Keratinocyte (primary cell): ENCODE results near the genes H2AC20, CA14 and MCL1.

GRCh38 chr1:149285451-149286056 lies 104.9 kb upstream of the NOTCH2NLC start:
CAGE:
- cytosol, long polyA minus RNA = no peak
- cytosol, long polyA plus RNA = no peak
- long polyA plus RNA = no peak
- nucleus, long polyA minus RNA = no peak
- nucleus, long polyA plus RNA = no peak

DNA sequence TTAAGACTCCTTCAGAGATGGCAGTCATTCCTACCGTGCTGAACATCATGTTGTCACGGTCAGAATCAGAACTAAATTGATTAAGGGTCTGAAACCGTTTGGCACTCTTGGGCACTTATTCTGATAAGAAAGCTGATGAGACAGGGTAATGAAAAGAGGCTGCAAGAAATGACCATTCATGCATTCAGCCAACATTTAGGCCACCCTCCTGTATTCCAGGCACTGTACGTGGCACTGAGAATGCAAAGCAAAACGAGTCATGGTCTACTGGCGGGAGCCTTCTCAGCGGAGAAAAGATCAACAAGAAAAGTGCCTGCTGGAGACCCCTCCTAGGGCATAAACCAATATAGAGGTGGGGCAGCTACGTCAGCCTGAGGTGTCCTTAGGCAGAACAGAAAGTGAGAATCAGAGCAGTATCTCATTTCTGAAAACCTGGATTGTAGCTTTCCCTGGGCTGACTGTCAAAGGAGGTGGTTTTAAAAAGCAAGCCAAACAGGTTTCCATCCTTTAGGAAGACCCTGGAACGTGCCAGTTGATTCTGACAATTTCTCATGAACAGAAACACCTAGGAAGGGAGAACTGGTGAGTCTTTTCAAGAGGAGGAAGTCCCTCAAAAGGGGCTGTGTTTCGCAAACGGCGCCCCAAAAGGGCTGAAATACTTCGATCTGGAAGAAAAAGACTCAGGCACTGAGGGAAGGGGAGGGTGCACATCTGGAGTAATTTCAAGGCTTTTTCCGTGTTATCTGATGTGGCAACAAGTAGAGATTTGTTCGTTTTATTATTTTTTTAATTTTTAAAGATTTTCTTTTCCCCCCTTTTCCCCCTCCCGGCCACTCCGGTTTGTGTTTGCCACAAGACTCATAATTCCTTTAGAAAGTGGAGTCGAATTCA lies 22.4 kb downstream of the PPIAL4C start:
CAGE:
- cytosol, long polyA minus RNA = no peak
- cytosol, long polyA plus RNA = no peak
- long polyA plus RNA = no peak
- nucleus, long polyA minus RNA = no peak
- nucleus, long polyA plus RNA = no peak

DNA sequence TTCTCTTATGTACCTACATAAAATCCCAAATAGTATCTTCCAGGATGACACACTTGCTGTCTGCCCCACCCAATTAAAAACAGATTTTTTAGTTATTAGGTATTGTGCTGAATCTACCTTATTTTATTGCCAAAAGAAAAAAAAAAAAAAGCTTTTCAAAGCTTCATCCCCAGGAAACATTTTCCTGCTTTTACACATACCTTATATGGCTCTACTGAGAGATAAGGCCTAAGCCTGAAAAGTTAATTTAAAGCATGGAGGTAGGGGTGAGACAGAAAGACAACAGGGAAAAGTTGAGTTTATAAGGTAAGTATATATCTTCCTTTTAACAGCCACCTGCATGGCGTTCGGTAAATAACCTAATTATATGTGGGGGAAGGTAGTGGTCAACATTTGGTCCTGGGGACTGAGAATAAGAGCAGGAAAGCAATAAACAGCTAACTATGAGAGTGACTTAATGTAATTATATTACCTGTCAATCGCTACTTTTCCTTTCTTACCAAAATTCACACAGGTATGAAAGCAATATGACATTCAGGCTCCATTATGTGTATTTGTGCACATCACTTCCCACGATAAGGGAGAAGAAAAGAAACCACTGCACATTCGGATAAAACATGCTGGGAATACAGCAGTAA lies 2.2 kb upstream of the H2AC18 start:
CAGE:
- cytosol, long polyA minus RNA = no peak
- cytosol, long polyA plus RNA = no peak
- long polyA plus RNA = no peak
- nucleus, long polyA minus RNA = no peak
- nucleus, long polyA plus RNA = no peak

GRCh38 chr1:149885666-149886581 lies 558 bp downstream of the H2BC21 start:
CAGE:
- cytosol, long polyA minus RNA = no peak
- cytosol, long polyA plus RNA = no peak
- long polyA plus RNA = no peak
- nucleus, long polyA minus RNA = no peak
- nucleus, long polyA plus RNA = no peak

DNA sequence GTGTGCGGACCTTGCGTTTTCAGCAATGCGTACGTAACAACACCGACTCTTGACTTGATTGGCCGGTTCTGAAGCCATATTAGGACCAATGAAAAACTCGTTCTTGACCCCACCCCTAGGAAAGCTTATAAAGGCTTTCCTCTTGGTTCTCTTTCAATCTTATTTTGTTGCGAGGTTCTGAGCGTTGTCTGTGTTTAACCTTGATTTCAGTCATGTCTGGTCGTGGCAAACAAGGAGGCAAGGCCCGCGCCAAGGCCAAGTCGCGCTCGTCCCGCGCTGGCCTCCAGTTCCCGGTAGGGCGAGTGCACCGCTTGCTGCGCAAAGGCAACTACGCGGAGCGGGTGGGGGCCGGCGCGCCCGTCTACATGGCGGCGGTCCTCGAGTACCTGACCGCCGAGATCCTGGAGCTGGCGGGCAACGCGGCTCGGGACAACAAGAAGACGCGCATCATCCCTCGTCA lies at the start of gene H2AC20:
Gene H2AC20 (plus strand): TSS at position 156 of the 460 bp plus-strand sequence.
CAGE:
- cytosol, long polyA minus RNA = start-site peak on the plus strand centred at position 174 of the sequence, 40 bp wide, 2,467 reads
- cytosol, long polyA plus RNA = no peak
- long polyA plus RNA = no peak
- nucleus, long polyA minus RNA = start-site peak on the plus strand centred at position 156 of the sequence, 5 bp wide, 429 reads
- nucleus, long polyA plus RNA = no peak

GRCh38 chr1:149956050-149957207 lies 19.8 kb upstream of the MTMR11 start:
CAGE:
- cytosol, long polyA minus RNA = no peak
- cytosol, long polyA plus RNA = no peak
- long polyA plus RNA = no peak
- nucleus, long polyA minus RNA = no peak
- nucleus, long polyA plus RNA = no peak

GRCh38 chr1:150021192-150021785 lies 10.8 kb upstream of the OTUD7B start:
CAGE:
- cytosol, long polyA minus RNA = no peak
- cytosol, long polyA plus RNA = no peak
- long polyA plus RNA = no peak
- nucleus, long polyA minus RNA = no peak
- nucleus, long polyA plus RNA = no peak

DNA sequence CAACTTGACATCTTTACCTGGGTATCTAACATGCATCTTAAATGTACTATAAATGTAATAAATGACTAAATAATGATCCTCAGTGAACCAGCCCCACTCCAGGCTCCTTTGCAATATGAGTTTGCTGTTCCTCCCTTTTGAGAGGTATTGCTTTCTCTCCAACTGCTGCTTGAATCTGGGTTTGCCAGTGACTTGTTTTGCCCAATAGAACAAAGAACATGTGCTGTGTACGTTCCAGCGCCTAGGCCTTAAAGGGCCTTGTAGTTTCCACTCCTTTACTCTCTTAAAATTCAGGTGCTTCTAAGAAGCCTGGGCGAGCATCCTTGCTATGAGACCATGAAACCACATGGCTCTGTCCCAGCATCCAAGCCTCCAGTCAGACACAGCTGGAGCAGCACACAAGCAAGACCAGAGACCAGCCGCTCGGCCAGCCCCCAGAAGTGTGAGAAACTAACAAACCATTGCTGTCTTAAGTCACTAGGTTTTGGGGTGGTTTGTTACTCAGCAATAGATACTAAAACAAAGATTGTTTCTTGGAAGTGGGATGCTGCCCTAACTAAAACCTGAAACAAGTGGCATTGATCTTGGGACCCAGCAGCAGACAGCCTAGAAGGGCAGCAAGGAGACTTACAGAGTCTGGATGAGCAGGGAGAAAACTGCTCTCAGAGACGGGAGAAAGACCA lies 15.1 kb downstream of the PLEKHO1 start:
CAGE:
- cytosol, long polyA minus RNA = no peak
- cytosol, long polyA plus RNA = no peak
- long polyA plus RNA = no peak
- nucleus, long polyA minus RNA = no peak
- nucleus, long polyA plus RNA = no peak

CAGE:
- cytosol, long polyA minus RNA = no peak
- cytosol, long polyA plus RNA = no peak
- long polyA plus RNA = no peak
- nucleus, long polyA minus RNA = no peak
- nucleus, long polyA plus RNA = no peak
Observed at GRCh38 chr1:150186797-150187234, 37.1 kb downstream of the PLEKHO1 start.

DNA sequence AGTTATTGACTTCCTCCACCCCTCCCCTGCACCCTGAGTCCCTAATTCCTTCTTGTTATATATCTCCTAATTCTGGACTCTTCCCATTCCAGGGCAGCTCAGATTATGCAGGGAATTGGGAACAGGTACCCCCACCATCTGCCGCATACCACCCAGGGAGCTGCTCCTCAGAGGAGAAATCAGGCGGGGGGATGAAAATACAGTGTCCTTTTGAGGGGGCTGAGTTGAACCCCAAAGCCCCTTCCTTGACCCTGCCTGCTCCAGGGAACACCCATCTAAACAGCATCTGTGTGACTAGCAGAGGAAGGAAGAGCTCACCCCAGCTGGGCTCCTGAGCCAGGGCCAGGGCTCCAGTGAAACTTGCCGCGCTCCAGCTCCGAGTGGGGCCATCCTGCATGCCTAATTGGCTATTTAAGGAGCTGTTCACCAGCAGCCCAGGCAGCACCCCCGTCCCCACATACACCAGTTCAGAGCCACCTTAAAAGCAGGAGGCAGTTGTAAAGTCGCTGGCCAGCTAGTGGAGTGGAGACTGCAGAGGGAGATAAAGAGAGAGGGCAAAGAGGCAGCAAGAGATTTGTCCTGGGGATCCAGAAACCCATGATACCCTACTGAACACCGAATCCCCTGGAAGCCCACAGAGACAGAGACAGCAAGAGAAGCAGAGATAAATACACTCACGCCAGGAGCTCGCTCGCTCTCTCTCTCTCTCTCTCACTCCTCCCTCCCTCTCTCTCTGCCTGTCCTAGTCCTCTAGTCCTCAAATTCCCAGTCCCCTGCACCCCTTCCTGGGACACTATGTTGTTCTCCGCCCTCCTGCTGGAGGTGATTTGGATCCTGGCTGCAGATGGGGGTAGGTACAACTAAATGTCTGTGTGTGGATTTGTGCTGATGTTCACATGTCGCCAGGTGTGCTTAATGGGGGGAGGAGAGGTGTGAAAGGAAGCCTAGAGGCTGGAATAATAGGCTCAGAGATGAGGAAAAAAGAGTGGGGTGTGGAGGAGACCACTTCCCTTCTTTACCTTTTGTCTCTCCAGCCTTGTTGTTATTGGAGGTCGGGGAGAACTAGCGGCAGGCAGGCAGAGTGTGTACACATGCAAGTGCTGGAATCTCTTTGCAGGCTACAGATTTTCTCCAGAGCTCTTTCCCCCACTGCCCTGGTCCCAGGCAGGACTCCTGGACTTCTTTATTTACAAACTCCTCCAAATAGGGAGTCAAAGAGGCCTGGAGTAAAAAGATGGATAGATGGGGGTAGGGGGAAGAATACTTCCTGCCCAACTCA lies at the start of gene CA14:
Gene CA14 (plus strand): TSS at position 441 of the 1,279 bp plus-strand sequence.
CAGE:
- cytosol, long polyA minus RNA = no peak
- cytosol, long polyA plus RNA = no peak
- long polyA plus RNA = no peak
- nucleus, long polyA minus RNA = no peak
- nucleus, long polyA plus RNA = no peak

GRCh38 chr1:150506496-150507223 lies 1.2 kb upstream of the ECM1 start:
CAGE:
- cytosol, long polyA minus RNA = no peak
- cytosol, long polyA plus RNA = no peak
- long polyA plus RNA = no peak
- nucleus, long polyA minus RNA = no peak
- nucleus, long polyA plus RNA = no peak

DNA sequence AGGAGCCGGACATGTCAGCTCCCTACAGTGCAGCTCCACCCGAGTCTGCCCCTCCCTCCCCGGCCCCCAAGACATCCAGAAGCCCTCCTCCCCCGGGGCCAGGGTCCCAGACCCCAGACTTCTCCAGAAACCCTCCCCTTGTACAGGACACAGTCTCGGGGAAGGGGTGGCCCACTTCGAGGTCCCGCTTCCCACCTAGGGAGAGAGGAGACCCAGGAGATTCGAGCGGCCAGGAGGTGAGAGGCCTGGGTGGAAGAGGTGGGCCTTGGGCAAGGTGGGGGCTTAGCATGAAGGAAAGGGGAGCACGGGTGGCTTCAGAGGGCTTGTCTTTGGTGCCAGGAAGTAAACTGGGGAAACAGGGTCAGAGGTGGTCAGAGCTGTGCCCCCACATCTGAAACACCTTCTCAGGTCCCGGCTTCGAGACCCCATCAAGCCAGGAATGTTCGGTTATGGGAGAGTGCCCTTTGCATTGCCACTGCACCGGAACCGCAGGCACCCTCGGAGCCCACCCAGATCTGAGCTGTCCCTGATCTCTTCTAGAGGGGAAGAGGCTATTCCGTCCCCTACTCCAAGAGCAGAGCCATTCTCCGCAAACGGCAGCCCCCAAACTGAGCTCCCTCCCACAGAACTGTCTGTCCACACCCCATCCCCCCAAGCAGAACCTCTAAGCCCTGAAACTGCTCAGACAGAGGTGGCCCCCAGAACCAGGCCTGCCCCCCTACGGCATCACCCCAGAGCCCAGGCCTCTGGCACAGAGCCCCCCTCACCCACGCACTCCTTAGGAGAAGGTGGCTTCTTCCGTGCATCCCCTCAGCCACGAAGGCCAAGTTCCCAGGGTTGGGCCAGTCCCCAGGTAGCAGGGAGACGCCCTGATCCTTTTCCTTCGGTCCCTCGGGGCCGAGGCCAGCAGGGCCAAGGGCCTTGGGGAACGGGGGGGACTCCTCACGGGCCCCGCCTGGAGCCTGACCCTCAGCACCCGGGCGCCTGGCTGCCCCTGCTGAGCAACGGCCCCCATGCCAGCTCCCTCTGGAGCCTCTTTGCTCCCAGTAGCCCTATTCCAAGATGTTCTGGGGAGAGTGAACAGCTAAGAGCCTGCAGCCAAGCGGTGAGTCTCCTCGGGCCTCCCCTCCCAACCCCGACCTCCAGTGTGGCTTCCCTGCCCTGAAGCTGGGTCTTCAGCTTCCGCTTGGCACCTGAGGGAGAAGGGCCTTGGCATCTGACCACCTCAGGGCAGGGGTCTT lies 4.2 kb downstream of the ADAMTSL4 start:
CAGE:
- cytosol, long polyA minus RNA = no peak
- cytosol, long polyA plus RNA = no peak
- long polyA plus RNA = no peak
- nucleus, long polyA minus RNA = start-site peak on the minus strand centred at position 638 of the sequence, 74 bp wide, 6 reads
- nucleus, long polyA plus RNA = no peak

CAGE:
- cytosol, long polyA minus RNA = no peak
- cytosol, long polyA plus RNA = no peak
- long polyA plus RNA = no peak
- nucleus, long polyA minus RNA = no peak
- nucleus, long polyA plus RNA = no peak
Observed at GRCh38 chr1:150559620-150560416, 10.6 kb downstream of the ADAMTSL4 start.

CAGE:
- cytosol, long polyA minus RNA = no peak
- cytosol, long polyA plus RNA = no peak
- long polyA plus RNA = no peak
- nucleus, long polyA minus RNA = no peak
- nucleus, long polyA plus RNA = no peak
Observed at GRCh38 chr1:150564672-150565245, 14.7 kb downstream of the MCL1 start.

DNA sequence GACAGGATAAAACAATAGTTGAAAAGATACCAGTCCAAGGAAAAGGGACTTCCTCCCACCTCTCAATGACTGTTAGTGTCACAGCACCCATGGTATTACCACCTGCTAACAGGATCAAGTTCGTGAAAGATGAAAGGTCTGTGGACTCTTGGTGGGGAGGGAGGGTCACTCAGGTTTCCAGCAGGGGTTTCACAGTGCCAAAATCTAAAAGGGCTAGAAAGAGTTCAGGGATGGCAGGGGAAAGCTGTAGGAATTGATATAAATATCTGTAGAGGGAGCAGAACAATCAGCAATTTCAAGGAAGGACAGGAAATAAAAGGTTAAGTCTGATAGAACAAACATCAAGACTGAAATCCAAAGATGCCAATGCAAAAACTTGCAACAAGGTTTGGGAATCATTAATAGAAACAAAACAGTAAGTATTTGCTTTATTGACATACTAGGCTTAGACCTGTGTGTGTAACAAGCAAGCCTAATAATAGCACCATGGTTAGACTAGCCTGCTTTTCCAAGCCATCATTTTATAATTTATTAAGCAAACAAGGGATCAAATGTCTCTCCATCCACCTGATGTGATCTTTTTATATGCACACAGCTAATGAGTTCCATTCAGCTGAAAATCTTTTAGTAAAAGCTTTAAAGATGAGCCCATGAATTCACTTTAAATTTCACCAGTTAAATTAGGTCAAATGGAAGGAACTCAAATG lies 3.7 kb downstream of the MCL1 start:
CAGE:
- cytosol, long polyA minus RNA = start-site peak on the plus strand centred at position 169 of the sequence, 57 bp wide, 7 reads; start-site peak on the minus strand centred at position 382 of the sequence, 37 bp wide, 17 reads
- cytosol, long polyA plus RNA = no peak
- long polyA plus RNA = no peak
- nucleus, long polyA minus RNA = no peak
- nucleus, long polyA plus RNA = no peak

DNA sequence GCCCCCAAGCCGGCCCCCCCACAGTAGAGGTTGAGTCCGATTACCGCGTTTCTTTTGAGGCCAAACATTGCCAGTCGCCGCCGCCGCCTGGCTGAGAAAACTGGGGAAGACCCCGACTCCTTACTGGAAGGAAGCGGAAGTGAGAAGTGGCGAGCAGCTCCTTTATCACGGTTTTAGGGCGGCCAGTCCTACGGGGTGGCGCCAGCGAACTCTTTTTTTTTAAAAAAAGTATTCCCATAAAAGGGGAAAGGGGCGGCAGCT lies at the start of gene MCL1:
Gene MCL1 (minus strand): TSS at position 148 of the 261 bp plus-strand sequence.
CAGE:
- cytosol, long polyA minus RNA = start-site peak on the minus strand centred at position 125 of the sequence, 14 bp wide, 31 reads
- cytosol, long polyA plus RNA = start-site peak on the minus strand centred at position 132 of the sequence, 121 bp wide, 19 and 98 reads in 2 replicates
- long polyA plus RNA = start-site peak on the minus strand centred at position 118 of the sequence, 10 bp wide, 20 and 19 reads in 2 replicates
- nucleus, long polyA minus RNA = start-site peak on the minus strand centred at position 133 of the sequence, 24 bp wide, 463 reads
- nucleus, long polyA plus RNA = start-site peak on the minus strand centred at position 128 of the sequence, 16 bp wide, 521 and 36 reads in 2 replicates

DNA sequence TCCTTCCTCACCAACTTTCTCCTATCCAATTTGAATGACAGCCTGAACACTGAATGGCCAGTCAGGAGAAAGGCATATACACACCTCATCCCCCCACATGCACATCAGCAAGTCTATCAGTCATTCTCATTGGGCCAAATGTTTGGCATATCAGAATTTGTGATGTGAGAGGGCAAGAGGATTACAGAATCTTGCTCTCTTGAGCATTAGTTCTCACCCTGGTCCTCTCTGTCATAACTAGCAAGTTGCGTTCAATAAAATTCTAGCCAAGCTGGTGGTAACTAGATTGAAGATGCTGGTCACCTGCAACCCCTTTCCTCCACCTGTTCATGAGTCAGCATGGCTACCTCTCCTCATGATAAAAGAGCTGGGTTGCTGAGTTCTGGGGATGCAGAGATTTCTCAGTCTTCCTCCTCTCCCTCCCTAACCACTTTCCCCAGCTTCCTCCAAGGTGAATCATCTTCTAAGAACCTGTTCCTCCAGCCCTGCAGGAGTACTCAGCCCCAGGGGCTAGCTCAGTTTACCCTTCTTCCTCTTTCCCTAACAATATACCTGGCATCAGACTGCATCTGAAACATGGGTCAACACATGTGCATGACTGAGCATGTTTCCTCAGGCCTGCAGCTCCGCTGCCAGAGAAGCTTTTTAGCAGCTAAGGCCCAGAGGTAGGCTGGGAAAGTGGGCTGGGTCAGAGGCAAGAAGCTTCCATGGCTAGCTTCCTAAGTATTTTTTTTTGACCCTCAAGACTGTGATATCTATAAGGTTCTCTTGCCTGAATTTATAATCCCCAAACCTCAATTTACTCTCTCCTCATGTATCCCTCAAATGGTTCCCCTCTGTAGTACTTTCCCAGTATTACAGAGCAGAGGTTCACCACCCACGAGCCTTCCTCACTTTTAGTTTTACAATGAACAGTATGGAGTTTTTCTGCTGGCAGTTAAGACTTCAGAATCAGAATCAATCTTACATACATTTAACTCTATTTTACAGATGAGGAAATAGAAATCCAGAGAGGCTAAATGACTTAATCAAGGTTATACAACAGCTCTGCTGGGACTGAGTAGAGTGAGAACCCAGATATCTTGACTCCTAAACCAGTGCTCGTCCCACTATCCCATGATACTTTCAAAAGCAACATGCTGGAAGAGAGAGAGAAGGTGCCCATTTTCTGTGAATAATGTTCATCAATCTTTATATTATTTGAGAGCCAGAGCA lies 5.2 kb downstream of the ENSA start:
CAGE:
- cytosol, long polyA minus RNA = no peak
- cytosol, long polyA plus RNA = no peak
- long polyA plus RNA = no peak
- nucleus, long polyA minus RNA = no peak
- nucleus, long polyA plus RNA = no peak

DNA sequence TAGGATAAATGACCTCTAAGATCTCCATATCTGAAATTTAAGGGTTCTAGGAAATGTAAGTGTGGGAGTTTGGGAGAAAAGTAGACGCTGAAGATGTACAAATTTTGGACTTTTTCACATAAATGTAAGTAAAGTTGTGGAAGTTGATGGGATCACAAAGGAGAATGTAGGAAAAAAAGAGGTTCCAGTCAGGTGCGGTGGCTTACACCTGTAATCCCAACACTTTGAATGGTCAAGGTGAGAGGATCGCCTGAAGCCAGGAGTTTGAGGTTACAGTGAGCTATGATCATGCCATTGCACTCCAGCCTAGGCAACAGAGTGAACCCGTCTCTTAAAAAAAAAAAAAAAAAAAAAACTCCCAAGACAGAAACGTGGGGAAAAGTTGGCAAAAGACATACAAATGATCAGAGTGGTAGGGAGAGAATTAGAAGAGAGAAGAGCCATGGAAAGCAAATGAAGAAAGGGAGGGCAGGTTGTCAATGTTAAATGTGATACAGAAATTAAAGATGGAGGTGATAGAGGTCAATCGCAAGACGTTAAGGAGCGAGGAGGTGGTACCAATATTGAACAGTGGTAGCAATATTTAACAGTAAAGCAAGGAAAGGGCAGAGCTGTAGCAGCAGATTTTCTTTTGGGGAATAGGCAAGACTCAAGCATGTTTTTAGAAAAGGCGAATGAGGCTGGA lies 2.6 kb upstream of the ENSA start:
CAGE:
- cytosol, long polyA minus RNA = no peak
- cytosol, long polyA plus RNA = no peak
- long polyA plus RNA = no peak
- nucleus, long polyA minus RNA = no peak
- nucleus, long polyA plus RNA = no peak

CAGE:
- cytosol, long polyA minus RNA = no peak
- cytosol, long polyA plus RNA = no peak
- long polyA plus RNA = no peak
- nucleus, long polyA minus RNA = no peak
- nucleus, long polyA plus RNA = no peak
Observed at GRCh38 chr1:150694596-150695057, 2.3 kb downstream of the GOLPH3L start.

DNA sequence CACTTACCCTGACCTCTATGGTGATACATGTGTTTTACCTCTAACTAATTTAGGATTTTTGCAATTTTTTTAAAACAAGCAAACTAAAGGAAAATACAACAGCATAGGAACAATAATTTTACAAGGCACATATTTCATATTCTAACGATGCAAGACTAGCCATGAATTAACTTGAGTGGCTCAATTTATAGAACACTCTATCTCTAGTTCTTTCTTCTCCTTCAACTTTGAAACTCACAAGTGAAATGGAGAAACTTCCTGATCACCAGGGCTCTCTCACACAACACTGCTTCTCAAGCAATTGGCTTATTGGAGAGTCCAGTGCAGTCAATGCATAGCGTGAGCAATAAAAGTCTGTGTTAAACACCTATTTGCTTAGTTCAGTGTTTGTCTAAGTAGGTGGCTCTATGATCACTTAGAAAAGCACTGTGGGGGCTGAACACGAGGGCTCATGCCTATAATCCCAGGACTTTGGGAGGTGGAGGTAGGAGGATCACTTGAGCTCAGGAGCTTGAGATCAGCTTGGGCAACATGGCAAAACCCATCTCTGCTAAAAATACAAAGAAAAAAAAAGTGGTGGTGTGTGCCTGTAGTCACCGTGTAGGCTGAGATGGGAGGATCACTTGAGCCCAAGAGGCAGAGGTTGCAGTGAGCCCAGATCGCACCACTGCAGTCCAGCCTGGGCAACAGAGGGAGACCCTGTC lies 12.2 kb downstream of the CTSS start:
CAGE:
- cytosol, long polyA minus RNA = no peak
- cytosol, long polyA plus RNA = no peak
- long polyA plus RNA = no peak
- nucleus, long polyA minus RNA = no peak
- nucleus, long polyA plus RNA = no peak